Amniotic epithelial cell (primary cell): ENCODE measurements around the gene KARS1.

- RRBS, result no CpG with 5 or more reads among the region's 6 CpGs
Observed at GRCh38 chr16:74591906-74592491, 14.9 kb downstream of the GLG1 start.

DNA sequence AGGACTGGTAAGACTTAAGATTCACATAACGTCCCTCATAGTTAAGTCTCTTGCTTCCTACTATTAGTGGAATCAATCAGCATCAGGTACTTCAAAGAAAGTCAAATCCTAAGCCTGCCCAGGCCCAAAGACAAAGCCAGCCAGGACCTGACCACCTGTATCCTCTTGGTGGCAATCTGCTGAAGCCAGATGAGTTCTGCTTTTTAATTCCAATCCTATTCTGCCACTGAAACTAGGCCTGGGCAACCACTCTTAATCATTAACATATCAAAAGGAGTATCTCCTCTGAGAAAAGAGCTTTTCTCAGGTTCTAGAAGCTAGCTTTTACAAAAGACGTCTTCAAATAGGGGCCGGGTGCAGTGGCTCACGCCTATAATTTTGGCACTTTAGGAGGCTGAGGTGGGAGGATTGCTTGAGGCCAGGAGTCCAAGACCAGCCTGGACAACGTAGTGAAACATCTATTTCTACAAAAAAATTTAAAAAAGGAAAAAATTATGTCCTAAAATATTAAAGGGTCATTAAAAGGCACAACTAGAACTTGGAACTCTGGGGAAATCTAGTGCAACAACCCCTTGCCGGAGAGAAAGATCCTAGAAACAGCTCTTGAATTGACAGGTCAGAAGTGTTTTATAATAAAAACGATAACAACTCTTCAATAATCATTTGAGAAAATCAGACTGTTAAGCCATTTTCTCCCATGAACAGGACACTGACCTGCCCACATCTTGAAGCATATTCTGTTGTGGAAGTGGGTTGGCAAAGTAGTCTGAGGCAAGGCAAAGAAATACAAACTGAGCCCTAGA lies 15.3 kb upstream of the GLG1 start:
- RRBS, result no CpG with 5 or more reads among the region's 7 CpGs

- RRBS, result no CpG with 5 or more reads among the region's 10 CpGs
Observed at GRCh38 chr16:74737874-74738238, 36.8 kb downstream of the FA2H start.

GRCh38 chr16:74773445-74774033 lies 1.1 kb downstream of the FA2H start:
- RRBS, result no CpG with 5 or more reads among the region's 7 CpGs

DNA sequence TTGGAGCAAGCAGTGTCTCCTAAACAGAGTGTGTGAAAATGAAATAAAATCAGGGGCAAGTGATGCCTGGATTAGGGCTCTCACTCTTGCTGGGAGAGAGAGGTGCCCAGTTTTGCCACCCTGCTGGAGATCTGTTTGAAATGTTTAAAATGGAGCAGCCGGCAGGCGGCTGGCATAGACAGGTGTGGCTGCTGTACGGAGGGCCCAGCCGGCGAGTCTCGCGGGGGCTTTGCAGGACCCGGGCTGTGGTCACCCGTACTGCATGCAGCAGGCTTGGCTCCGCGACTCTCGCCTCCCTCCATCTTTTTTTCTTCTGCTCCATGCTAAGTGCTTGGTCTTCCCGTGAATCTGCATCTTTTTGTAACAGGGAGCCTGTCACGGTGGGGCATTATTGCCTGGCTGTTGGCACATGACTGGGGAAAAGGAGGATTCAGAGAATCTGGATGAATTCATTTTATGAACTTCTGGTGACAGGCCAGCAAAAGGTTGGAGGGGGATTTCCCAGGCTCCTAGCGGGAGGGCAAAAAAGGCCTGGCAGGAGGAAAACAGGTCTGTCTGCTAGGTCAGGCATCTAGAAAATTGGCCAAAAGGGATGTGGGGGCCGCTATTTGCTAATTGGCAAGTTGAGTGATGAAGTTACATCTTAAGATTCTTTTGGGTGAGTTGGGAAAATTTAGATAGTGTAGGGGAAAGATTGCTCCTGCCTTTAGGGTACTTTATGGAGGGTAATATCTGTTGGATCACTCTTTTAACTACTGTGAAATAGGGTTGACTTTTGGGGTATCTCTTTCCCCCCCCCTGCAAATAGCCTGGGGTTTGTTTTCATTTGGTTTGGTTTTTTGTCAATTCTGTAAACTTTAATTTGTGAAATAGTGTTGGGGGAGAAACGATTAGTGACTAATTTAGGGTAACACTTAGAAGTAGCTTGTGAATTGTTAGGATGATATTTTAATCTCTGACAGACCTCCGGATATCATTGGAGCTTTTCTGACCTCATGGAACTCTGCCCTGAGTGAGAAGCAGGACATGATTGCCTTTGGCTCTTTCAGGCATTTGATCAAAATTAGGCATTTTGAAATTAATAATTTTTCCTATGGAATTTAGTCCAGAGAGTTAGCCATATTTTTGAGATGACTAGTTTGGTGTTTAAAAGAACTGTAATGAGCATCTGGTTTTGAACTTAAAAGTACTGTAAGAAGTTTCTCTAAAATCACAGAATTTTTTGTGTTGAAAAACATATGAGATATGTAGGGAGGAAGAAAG lies 2.1 kb downstream of the ZNRF1 start:
- RRBS, result 26% methylated on average over 4 of the region's 18 CpGs

DNA sequence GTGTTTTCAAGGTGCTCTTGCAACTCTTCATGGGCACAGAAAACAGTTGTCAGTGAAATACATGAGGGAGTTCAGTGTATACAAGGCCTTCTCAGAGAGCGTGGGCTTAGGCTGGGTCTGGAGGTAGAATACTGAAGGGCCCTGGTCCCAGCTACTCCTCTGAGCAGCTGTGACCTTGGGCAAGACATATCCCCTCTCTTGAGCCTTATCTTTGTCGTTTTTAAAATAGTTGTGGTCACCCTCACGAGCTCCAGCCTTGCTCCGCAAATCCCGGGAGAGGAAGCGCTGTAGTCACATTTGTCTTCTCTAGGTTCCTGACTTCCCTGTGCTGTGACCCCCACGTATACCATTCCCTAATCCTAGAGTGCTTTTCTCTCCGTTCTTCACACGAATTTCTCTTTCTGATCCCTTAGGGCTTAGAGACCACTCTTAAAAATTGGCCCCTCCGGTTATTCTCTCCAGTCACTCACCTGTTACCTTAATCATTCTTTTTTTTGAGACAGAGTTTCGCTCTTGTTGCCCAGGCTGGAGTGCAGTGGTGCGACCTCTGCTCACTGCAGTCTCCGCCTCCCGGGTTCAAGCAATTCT lies 3.7 kb downstream of the ZNRF1 start:
- RRBS, result no CpG with 5 or more reads among the region's 14 CpGs

DNA sequence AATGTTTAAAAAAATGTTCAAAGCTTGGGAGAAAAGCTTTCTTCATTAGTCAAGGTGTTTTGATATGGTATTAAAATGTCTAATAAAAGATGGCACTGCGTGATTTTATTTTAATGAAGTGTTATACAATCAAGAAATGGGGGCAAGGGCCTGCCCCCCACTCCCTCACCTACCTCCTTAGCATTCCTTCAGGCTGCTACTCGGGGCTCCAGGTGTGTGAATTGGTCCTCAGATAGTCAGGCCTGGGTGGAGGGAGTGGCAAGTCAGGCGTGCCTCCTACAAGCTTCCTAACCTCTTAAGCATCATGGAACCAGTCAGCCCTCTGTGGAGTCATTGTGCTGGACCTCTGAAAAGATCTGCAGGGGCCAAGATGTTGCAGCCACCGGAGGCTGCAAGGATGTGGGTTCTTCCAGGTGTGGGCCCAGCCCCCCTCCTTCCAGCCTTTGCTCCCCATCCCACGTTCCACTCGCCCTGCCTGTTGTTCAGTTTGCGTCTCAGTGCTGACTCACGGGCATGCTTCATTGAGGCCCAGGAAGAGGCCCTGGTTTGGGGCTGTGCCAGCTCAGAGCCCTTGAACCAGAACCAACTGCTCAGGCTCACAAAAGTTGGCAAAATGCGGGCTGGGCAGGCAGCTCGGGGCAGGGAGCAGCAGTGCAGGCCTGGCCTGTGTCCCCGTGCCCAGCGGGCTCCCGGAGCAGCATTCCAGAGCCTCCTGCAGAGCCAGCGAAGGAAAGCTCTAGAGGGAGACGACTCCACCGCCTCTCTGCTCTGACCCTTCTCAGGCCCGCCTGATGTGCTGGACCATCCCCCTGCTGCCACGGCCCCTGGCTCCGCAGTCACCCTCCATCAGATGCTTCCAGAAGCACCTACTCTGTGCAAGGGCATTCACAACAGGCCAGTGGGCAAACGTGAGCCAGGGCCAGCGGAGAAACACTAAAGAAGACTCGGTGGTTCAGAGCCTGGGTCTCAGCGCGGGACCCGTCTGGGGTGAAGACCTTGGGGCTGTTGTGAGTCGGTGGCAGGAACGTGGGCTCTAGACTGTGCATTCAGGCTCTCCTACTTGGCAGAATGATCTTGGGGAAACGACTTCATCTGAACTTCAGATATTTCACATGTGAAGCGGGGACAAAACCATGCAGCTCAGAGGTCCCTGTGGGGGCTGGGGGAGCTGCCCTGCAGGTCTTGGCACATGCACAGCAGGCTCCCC lies 7.6 kb downstream of the LDHD start:
- RRBS, result no CpG with 5 or more reads among the region's 29 CpGs

DNA sequence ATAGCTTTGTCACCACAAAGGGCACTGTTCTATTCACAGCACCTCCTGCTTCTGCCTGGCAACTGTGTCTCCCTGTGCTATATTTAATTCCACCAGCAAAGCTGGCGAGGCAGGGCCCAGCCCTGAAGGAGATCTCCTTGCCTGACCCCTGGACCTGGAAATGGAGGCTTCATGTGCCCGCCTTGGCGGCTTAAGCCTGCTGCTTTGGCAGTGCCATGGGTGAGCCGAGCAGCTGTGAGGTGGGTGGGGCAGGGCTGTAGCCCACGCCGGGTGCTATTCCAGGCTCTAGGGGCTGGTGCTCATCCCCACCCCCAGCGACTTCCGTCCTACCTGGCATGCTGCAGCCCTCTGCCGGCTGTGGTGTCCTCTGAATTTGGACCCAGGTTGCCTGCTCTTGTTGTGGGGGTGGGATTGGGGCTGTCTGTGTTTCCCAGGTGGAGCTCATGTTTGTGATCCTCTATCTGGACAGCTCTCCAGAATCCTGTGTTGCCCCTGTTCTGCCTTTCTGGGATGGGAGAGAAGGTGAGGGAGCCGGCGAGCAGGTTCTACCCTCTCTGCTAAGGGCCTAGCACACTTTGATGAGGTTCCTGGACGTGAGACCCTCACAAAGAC lies 6.6 kb downstream of the LDHD start:
- RRBS, result 50% methylated on average over 3 of the region's 12 CpGs

- RRBS, result no CpG with 5 or more reads among the region's 13 CpGs
Observed at GRCh38 chr16:75293409-75294124, 42.1 kb upstream of the BCAR1 start.

GRCh38 chr16:75296562-75297193 lies 45.3 kb upstream of the BCAR1 start:
- RRBS, result no CpG with 5 or more reads among the region's 3 CpGs

DNA sequence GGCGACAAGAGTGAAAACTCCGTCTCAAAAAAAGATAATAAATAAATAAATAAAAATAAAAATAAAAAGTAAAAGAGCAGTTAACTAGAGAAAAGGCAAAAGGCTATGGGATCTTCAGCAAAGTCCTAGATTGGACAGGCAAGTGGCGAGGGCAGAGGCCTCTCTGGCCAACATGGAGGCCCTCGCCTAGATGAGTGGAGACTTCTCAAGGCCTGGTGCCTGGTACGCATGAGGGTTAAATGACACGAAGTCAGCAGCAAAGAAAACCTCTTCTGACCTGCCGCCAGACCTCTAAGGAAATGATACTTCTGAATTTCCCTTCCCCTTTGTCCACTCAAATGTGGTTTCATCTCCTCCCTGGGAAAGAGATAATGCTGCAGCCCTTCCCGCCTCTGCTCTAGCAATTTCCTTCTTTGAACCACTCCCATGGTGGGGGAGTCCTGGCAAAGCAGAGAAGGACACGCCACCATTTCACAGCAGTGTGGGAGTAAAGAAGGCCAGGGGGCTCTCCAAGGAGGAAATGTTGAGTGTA lies 65.6 kb upstream of the BCAR1 start:
- RRBS, result no CpG with 5 or more reads among the region's 9 CpGs

GRCh38 chr16:75647177-75647916 lies at the start of gene KARS1:
TSS of gene KARS1 (minus strand) at chr16:75647665.
- RRBS, result 2% methylated on average over 12 of the region's 52 CpGs

DNA sequence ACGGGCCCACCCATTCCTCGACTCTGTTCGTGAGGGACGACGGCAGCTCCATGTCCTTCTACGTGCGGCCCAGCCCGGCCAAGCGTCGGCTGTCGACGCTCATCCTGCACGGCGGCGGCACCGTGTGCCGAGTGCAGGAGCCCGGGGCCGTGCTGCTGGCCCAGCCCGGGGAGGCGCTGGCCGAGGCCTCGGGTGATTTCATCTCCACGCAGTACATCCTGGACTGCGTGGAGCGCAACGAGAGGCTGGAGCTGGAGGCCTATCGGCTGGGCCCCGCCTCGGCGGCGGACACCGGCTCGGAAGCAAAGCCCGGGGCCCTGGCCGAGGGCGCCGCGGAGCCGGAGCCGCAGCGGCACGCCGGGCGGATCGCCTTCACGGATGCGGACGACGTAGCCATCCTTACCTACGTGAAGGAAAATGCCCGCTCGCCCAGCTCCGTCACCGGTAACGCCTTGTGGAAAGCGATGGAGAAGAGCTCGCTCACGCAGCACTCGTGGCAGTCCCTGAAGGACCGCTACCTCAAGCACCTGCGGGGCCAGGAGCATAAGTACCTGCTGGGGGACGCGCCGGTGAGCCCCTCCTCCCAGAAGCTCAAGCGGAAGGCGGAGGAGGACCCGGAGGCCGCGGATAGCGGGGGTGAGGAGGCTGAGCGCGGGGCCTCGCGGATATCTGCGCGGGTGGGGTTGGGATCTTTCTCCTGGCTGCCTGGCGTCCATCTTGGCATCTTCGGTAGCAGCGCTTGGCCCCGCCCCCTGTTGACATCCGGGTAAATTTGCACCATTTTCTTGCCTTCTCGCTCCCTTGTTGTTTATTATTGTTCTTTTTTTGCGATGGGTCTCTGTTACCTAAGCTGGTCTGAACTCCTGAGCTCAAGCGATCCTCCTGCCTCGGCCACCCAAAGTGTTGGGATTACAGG lies 602 bp downstream of the TERF2IP start:
- RRBS, result 1% methylated on average over 24 of the region's 86 CpGs

GRCh38 chr16:75655781-75656937 lies 8.6 kb downstream of the TERF2IP start:
- RRBS, result no CpG with 5 or more reads among the region's 12 CpGs

GRCh38 chr16:75860611-75861221 lies 134.4 kb upstream of the CPHXL start:
- RRBS, result no CpG with 5 or more reads among the region's 13 CpGs

- RRBS, result no CpG with 5 or more reads among the region's 5 CpGs
Observed at GRCh38 chr16:76428906-76429376, 151.7 kb downstream of the CNTNAP4 start.

DNA sequence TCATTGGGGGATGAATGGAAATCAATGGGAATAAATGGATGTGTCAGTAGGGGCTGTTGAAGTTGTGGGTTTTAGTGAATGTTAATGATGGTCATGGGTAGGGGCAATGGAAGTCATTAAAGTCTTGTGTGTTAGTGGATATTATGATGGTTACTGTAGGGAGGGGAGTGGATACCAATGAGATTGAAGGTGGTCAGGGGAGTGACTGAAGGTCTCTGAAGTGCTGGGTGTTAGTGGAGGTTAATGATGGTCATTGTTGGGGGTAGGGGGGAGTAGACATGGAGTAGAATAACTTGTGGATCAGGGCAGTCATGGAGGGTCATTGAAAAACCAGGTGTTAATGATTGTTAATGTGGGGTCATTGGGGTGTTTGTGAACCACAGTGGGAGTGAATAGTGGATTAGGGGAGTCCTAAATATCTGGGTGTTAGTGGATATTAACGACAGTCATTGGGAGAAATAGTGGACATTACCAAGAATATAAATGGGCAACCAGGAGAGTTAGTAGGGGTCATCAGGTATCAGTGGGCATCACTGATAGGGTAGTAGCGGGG lies 1.5 kb downstream of the MON1B start:
- RRBS, result no CpG with 5 or more reads among the region's 2 CpGs

GRCh38 chr16:77656792-77657494 lies 65.4 kb upstream of the NUDT7 start:
- RRBS, result no CpG with 5 or more reads among the region's 8 CpGs

DNA sequence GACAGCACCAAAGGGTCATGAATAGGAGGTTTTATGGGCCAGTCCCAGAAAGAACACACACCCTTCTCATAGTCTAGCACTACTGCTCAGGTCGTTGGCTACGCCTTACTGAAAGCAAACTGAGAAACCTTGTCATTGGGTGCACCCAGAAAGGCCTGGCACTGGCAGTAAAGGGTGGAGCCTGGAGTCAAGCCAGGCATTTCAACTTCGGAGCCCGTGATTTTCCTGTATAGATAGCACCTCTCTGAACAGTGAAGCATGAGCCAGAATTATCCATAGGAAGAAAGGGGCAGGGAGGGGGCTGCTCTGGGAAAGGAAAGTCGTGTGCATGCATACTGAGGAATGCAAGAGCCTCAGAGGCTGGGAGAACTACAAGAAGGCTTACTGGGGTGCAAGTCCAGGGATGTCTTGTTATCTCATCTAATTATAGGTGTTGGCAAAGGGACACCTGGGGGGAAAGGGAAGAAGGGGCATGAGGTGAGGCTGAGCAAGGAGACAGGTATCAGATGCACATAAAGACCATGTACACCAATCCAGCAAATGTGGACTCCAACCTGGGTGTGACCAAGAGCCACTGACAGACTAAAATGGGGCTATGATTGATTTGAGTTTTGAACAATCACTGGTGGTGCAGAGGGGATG lies 75.1 kb downstream of the VAT1L start:
- RRBS, result no CpG with 5 or more reads among the region's 5 CpGs